Mesenchymal stem cell of Wharton's jelly (primary cell): ENCODE measurements around the genes KREMEN1, THOC5, TBC1D10A and GAL3ST1.

GRCh38 chr22:28773685-28773949, 1.1 kb downstream of the CCDC117 start:
- CAGE, long polyA plus RNA, result no peak

DNA sequence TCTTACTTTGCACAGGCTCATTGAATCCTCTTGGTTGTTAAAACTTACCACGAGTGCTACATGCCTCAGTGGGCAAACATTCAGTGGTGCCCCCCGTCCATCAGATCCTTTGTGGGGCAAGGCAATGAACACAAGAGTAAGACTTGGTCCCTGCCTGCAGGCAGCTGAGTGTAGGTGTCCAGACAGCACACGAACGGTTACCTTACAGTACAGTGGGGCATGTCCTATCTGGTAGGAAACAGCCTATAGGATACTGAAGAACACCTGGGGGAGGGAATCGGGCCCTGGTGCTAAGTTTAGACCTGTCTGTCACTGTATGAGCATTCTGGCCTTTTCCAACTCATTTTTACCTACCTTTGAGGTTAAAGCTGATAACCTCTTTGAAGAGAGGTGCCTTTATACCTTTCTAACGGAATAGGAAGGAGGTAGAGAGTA, 8.8 kb downstream of the ZNRF3 start:
- CAGE, long polyA plus RNA, result no peak

DNA sequence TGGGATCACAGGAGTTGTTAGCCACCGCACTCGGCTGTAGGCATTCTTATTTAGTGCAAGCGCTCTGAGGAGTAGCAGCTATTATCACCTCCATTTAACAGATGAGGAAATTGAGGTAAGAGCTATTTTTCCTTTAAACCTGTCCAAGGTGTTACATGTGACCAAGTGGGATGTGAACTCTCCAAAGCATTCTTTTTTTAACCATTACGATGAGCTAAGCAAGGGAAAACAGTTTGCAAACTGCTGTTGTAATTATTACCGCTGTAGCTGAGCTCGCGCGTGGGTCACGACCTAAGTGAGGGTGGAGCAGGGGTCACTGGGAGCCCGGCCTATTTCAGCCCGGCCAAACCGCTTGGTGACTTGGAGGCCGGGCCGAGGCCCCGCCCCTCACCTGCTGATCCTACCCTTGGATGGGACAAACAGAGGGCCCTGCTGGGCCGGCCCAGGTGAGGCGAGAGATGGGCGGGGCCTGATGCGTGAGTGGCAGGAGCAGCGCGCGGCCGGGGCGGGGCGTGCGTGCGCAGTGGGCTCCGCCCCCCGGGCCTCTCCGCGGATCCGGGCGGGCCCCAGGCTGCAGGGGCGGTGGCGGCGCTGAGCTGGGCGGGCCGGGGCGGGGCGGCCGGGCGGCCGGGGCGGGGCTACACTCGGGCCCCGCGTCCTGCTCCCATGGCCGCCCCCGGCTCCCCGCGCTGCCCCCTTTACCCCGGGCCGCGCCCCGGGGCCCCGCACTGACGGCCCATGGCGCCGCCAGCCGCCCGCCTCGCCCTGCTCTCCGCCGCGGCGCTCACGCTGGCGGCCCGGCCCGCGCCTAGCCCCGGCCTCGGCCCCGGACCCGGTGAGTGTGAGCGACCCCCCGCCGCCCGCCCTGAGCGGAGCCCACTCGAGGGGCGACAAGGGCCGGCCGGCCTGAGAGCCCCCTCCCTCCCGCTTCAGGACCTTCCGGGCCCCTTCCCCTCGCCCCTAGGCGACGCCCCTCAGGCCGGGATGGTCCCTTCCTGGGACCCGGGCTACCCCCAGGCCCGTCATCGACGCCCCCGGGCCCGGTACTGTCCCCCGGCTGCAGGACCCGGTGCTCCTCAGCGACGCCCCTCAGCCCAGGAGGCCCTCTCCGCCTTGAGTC, at the start of gene KREMEN1:
Gene KREMEN1 (plus strand): TSS at position 643 of the 1,120 bp plus-strand sequence.
- CAGE, long polyA plus RNA, result no peak

DNA sequence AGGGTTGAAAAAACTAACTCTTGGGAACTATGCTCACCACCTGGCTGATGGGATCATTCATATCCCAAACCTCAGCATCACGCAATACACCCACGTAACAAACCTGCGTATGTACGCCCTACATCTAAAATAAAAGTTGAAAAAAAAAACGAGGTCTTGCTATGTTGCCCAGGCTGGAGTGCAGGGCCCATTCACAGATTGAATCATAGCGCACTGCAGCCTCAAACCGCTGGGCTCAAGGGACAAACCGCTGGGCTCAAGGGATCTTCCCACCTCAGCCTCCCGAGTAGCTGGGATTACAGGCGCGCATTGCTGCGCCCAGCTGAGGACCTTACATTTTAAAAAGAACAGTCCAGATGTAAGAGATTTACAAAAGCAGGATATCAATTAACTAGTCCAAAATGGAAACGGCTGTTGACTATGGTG, 41.9 kb upstream of the EMID1 start:
- CAGE, long polyA plus RNA, result no peak

- CAGE, long polyA plus RNA, result no peak
Measured at GRCh38 chr22:29232331-29233097, 26.8 kb downstream of the EMID1 start.

- CAGE, long polyA plus RNA, result no peak
Measured at GRCh38 chr22:29289911-29290639, 16.4 kb upstream of the GAS2L1 start.

DNA sequence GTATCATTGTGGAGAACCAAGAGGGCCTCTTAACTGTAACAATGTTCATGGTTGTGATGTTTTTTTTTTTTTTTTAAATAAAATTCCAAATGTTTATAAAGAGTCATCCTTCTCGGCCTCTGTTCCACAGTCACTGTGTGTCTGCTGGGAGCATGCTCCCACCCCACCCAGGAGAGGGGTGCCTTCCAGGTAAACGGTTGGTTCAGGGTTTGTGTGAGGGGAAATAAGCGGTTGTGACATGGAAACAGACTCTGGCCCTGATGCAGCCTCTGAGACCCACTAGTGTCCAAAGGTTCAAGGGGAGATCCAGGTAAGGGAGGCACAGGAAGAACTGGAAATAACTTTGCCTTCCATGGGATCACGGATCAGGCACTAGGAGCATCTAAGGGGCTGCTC, 6.0 kb upstream of the GAS2L1 start:
- CAGE, long polyA plus RNA, result no peak

- CAGE, long polyA plus RNA, result no peak
Measured at GRCh38 chr22:29385579-29386234, 2.7 kb downstream of the AP1B1 start.

DNA sequence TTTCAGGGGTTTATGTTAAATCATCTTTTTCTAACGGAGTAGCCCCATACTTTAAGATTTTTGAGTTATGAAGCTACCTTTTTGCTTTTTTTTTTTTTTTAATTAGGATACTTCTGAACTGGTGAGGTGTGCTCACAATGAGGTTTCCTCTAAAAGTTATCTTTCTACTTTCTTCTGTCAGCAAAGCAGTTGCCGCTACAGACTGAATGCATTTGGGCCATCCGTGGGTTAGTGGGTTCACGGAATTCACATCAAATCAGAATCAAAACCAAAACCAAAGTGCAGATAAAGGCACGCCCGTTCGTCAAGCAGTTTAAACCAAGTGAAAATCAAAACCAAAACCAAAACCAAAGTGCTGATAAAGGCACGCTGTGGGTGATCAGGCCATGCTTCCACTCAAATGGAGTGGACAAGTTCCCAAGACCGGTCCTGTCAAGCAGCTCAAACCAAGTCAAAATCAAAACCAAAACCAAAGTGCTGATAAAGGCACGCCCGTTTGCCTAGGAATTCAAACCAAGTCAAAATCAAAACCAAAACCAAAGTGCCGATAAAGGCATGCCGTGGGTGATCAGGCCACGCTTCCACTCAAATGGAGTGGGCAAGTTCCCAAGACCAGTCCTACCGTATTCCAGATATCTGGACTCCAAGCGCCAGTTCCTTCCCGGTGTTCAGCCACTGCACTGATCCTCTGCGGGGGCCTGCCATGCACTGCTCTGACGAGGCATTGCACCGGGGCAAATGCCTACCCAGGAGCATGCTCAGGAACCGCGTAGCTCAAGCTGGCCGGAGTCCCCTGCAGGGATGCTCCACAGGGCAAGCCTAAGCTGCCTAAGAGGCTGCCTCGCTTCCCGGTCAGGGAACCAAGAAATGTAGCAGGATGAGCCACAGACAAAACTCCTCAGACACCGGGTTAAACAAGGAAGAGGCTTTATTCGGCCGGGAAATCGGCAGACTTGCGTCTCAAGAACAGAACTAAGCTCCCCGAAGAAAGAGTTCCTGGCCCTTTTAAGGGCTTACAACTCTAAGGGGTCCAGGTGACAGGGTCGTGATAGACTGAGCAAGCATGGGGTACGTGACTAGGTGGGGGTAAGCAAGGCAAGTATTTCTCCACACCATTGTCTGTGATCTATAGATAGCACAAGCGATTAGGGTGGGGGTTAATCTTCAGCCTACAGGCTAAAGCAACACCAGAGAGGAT, 26.8 kb upstream of the AP1B1 start:
- CAGE, long polyA plus RNA, result no peak

DNA sequence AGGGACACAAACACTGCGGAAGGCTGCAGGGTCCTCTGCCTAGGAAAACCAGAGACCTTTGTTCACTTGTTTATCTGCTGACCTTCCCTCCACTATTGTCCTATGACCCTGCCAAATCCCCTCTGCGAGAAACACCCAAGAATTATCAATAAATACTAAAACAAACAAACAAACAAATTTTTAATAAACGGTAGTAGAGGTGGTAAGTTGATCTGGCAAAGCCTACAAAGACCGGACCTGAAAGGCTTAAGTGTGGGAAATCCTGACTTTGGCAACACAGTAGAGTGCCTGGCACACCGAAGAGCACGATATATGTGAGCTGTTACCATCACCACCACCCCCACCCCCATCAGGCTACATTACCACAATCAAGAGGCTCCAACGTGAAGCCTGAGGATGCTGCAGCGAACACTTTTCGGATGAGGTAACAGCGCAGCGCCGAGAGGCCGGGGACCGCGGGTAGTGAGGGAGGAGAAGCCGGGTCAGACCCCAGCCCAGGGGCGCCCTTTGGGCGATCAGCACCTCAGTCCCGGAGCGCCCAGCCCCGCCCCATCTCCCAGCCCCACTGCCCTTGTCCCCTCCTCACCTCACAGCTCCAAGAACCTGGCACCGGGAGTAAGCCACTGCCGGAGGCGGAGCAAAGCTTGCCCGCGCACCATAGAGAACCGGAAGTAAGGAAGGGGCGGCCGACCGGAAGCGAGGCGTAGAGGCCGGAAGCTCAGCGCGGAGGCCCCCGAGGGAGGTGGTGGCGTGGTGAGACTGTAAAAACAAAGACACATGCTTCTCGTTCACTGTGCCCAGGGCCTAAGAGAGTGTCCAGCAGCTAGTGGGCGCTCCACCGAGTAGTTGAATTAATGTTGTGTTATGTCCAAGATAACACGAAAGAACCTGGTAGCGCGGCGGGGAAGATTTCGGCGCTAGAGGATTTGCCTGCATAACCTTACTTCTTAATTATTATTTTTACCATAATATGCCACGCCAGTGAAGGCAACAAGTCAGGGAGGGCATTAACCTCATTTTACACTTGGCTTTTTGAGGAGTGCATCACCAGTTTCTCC, at the start of gene THOC5:
Gene THOC5 (minus strand): TSS at position 673 of the 1,058 bp plus-strand sequence.
- CAGE, long polyA plus RNA, result no peak

DNA sequence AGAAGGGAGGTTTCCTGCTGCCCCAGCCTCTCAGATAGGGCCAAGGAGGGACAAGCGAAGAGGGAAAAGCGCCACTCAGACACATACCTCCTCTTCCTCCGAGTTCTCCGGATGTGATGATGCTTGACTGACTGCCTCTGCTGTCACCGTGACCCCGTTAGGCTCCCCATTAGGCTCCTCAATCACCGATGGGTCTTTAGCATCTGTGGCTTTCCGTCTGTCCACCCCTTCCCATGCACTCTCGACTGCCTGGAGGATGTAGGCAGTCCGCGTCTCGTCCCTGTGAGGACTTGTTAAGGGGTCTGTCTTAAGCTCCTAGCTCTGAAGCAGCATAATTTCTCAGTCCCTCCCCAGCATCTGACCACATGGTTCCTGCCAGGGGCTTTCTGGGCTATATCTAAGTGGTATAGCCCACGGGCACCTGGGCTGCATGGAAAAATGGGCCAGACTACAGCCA, 33.5 kb downstream of the ASCC2 start:
- CAGE, long polyA plus RNA, result no peak

DNA sequence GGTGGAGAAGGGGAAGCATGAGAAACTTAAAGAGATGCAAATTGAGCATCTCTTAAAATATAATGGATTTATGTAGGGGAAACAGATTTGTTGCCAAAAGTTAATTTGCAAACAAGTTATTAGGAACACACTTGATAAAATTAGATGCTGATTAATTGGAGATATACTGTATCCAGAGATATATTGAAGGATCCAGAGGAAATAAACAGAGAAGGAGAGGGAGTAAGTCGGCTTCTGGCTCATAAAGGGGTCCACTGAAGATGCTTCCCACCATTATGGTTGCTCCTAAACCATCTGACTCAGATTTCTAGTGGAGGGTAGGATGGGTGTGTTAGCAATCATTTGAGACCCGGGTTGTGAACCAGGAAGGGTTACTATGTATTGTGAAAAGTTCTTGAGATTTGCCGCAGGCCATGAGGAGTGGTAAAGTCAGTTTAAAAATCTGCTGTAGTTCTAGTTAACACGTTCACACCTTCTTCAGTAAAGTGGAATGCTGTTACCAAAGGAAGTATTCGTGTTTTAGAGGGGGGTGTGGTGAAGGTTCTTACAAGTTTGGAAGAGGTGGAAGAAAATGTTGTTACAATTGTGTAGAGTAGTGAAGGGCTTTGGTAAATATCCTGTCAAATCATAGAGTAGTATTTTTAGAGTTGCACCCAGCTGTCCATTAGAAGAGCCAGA, 2.5 kb downstream of the MTMR3 start:
- CAGE, long polyA plus RNA, result no peak

DNA sequence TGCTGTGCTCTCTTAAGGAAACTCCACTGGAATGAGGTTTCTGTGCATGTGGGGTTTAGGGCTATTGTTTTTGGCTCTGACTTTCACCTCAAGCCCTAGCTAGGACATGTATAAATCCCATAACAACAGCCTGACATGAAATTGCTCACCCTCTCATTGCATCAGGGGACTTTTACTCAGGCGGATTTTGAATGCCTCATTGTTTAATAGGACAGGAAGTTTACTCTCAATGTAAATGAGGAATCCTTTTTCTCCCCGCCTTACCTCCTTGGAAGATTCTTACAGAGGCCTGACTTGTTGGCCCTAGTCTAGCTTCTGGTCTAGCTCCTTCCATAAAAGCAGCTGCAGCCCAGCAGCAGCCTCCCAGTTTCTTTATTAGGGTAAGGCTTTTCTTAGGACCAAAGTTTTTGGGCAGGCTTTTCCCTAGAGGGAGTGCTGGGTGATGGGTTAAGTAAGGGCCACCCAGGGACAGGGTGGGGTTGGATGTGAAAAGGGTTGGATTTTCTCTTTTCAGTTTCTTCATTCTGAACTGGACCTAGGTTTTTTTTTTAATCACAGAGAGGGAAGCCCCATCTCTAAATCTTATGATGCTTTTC, 49.8 kb downstream of the LIF start:
- CAGE, long polyA plus RNA, result no peak

- CAGE, long polyA plus RNA, result no peak
Measured at GRCh38 chr22:30261019-30261927, 5.4 kb downstream of the OSM start.

DNA sequence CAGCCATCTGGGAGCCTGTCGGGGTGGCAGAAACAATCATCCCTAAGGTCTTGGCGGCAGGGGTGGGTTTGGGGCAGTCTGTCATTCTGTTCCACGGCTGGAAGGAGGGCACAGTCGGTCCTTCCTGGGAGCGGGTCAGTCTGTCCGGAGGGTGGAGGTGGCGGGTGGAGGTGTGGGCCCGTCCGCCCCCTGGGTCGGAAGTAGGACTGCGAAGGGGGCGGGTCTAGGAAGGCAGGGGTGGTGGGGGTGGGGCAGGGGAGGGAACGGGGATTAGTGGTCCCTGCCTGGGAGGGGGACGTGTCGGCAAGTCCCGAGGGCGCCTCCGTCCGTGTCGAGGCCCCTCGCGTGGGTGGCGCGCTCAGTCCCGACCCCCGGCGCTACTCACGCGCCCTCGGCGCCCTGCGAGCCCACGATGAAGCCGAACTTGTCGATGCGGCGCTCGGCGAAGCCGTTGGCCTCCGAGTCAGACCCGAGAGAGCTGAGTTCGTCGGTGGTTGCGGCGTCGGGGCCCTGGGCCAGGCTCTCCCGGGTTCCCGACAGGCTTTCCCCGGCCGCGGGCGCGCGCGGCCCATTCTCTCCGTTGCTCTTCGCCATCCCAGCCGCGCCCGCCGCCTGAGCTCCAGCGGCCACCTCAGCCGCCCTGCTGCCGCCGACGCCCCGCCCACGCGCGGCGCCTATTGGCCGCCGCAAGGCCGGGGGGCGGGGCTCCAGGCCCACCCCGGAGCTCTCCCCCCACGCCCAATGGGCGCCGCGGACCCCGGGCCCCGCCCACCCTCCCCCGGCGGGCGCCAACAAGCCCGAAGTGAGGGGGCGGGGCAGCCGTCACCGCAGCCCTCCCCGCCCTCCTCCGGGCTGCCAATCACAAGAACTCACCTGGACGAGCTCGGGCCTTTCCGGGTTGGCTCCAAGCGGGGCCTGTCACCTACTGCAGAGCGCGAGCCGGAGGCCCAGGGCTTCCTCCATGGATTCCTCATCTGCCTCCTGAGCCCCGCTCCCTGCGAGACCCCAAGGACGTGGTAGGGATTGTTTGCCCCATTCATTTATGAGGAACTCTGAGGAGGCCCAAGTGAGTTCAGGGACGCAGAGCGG, at the start of gene TBC1D10A:
Gene TBC1D10A (minus strand): TSS at position 654 of the 1,089 bp plus-strand sequence.
- CAGE, long polyA plus RNA, result no peak

GRCh38 chr22:30573879-30575064, at the start of gene GAL3ST1:
GAL3ST1 (minus strand) TSS chr22:30574665.
- CAGE, long polyA plus RNA, result no peak

- CAGE, long polyA plus RNA, result no peak
Measured at GRCh38 chr22:30576057-30576474, 1.6 kb upstream of the GAL3ST1 start.

DNA sequence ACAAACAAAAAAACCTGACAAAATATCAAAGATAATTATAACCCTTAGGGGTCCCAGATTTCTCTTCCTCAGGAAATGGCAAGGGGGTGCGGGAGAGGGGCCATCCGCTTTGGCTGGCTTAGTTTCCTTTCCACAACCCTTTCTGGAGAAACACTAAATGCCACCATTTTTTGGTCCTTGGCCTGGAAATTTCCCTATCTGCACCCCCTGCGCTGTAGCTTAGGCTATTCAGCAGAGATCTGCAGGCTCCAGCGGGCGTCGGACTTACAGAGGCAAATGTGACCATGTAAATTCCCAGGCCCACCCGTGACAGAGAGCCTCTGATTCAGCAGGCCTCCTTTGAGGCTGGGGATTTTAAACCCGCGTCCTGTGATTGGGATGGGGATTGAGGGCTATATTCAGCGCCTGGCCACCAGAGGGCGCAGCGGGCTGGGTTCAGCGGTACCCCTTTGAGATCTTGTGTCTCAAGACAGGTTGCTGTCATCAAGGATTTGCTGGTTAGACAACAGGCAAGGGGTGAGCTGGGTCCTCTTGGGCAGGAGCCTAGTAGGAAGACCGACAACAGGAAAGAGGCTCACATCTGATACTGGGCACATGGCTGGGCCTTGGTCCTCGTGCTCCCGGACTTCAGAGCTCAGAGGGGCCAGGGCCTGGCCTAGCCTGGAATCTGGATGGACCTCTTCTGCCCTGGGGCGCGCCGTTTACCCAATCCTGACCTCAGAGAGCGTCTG, 1.2 kb upstream of the SLC35E4 start:
- CAGE, long polyA plus RNA, result no peak

- CAGE, long polyA plus RNA, result no peak
Measured at GRCh38 chr22:30634904-30635250, 704 bp upstream of the SLC35E4 start.

DNA sequence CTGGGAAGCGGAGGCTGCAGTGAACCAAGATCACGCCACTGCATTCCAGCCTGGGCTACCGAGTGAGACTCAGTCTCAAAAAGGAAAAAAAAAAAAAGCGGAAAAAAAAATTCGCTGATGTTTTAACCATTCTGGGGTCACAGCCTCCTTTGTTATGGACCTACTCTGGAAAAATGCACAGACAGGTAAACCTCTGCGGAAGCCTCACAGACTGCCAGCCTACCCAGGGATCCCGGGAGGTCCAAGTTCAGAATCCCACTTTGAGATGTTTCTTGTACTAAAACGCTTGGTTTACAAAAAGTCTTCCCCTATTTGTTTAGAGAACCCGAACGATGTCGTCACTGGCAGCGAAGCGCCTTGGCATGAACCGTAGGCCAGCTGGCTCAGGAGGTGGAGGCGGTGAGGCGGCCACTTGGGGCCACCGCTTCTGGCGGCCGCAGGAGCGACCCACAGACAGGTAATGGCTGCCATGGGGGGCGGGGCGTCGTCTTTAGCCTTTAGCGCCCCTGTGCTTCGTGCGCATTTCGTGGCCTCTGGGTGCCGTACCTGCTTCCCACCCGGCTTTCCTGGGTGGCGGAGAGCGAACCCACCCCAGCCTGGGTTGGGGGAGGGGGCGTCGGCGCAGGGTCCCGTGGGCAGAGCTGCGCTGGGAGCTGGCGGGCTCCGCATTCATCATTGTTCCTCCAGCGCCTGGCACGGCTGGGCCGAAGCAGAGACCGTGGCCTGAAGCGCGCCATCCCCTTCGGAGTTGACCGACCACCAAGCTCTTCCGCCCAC, 598 bp upstream of the OSBP2 start:
- CAGE, long polyA plus RNA, result no peak